Foreskin keratinocyte (primary cell): ENCODE data around the genes MAMDC2, TRPM3 and C9orf85.

DNA sequence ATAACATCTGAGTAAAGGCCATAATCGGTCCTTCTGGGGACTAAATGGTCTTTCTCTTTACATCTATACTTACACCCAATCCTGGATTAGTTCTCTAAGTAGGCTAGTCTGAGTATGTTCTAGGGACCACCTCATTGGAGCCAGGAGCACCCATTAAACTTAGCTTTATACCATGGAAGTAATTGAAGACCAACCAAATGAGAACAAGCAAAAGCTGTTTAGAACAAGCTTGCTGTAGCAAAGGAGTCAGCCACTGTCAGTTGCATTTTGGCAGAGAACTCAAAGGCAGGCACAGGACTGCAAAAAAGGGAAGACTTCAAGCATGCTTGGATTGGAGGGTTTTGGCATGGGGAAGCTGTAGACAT, 14.9 kb upstream of the CFAP95 start:
- RAMPAGE, total RNA: no peak

GRCh38 chr9:70043312-70044288, at the start of gene MAMDC2:
Gene MAMDC2, plus strand, starts transcription at chr9:70043848.
- RAMPAGE, total RNA: no peak

DNA sequence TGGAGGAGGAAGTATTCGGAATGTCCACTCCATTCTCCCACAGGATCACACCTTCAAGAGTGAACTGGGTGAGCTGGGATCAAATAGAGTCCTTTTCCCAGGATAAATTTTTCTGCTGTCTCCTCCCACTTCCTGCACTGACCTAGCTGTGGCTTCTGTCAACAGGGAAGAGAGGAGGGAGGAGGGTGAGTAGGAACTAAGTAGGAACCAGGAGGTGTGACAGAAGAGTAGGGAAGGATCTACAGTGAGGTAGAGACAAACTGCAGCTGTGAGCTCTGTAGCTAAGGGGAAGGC, 69.4 kb downstream of the MAMDC2 start:
- RAMPAGE, total RNA: no peak

DNA sequence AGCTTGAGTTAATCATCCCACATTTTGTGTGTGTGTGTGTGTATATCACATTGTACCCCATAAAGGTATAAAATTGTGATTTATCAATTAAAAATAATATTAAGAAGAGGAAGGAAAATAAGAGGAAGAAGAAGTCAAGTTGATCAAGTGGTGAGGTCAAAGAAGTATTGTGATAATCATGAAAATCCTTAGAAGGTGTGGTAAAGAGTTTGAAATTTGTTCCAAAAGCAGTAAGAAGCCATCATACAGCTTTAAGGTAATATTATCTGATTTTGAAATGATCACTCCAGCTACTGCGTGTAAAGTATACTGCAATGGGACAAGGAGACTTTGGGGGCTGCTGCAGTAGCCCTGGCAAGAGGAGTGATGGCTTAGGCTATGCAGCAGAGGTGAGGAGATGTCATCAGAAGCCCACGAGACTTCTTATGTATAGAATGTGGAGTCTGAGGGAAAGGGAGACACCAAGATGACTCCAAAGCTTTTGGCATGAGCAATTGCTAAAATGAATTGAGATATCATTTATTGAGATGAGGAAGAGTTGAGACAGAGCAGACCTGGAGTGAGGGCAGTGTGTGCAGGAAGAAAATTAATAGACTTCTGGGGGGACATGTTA, 37.0 kb upstream of the SMC5 start:
- RAMPAGE, total RNA: no peak

- RAMPAGE, total RNA: no peak
Measured at GRCh38 chr9:70410814-70411481, 3.5 kb downstream of the KLF9 start.

DNA sequence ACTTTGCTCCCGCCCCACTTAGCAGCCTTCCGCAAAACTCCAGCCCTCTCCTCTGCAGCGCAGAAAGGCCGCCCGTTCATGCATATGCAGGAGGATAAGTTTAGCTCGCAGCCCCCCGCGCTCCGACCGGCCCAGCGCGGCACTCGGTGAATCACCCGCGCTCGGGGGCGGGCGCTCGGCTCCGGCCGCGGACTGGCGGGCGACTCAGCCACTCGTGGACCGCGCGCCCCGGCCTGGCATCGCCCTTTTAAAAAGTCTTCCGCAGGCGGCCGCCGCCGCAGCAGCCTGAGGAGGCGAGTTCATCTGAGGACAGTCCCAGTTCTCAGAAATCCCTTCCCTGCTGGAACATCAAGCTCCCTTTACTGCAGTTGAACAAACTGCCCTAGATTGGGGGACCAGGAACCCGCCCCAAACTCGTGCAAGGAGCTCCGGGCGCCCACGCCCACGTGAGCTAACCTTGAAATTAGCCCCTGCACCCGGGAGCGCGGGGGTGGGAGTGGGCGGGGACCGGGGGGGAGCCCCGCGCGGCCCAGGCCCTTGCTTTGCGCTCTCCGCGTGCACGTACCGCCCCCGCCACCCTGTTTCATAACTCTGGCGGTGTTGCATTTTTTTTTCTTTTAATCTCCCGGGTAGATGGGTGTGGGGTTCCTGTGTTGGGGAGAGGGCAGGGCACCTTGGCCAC, 4.6 kb upstream of the KLF9 start:
- RAMPAGE, total RNA: no peak

GRCh38 chr9:70456665-70457212, 42.3 kb upstream of the KLF9 start:
- RAMPAGE, total RNA: no peak

DNA sequence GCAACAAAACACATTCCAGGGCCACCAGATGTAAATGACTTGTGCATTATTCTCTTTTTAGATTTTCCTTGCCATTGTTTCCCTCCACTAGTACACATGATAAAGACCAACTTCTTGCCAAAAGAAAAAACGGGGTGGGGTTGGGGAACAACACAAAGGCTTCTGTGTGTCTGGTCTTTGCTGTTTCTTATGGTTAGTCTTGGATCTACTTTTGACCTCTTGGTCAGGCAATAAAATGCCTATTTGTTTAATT, 56.6 kb upstream of the KLF9 start:
- RAMPAGE, total RNA: no peak

- RAMPAGE, total RNA: no peak
Measured at GRCh38 chr9:70492866-70493490, 78.5 kb upstream of the KLF9 start.

- RAMPAGE, total RNA: no peak
Measured at GRCh38 chr9:70567368-70568013, 153.0 kb upstream of the KLF9 start.

DNA sequence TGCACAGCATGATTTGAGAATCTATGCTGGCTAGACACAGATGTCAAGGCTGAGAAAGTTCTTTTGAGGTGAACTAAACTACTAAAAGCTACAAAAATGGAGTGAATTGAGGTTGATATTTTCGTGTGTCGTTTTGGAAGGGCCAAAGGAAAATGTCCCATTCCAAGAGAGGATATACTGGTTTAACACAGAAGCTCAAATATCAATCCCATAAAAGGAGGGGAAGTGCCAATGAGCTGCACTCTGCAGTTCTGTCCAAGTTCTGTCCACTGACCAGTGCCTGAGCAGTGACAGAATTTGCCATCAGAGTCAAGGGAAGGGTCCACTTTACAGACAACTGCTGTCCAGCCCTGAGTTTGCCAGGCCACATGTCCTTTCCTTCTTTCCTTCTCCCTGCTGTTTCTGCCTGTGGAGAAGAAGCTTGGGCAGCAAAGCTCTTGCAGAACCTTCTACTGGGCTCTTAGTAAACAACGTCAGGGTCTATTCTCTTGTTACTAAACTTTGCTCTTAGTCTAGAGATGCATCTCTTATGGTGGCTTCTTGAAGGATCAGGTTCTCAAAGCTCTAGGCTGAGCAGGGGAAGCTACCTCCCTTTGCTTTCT, 198.9 kb upstream of the KLF9 start:
- RAMPAGE, total RNA: no peak

DNA sequence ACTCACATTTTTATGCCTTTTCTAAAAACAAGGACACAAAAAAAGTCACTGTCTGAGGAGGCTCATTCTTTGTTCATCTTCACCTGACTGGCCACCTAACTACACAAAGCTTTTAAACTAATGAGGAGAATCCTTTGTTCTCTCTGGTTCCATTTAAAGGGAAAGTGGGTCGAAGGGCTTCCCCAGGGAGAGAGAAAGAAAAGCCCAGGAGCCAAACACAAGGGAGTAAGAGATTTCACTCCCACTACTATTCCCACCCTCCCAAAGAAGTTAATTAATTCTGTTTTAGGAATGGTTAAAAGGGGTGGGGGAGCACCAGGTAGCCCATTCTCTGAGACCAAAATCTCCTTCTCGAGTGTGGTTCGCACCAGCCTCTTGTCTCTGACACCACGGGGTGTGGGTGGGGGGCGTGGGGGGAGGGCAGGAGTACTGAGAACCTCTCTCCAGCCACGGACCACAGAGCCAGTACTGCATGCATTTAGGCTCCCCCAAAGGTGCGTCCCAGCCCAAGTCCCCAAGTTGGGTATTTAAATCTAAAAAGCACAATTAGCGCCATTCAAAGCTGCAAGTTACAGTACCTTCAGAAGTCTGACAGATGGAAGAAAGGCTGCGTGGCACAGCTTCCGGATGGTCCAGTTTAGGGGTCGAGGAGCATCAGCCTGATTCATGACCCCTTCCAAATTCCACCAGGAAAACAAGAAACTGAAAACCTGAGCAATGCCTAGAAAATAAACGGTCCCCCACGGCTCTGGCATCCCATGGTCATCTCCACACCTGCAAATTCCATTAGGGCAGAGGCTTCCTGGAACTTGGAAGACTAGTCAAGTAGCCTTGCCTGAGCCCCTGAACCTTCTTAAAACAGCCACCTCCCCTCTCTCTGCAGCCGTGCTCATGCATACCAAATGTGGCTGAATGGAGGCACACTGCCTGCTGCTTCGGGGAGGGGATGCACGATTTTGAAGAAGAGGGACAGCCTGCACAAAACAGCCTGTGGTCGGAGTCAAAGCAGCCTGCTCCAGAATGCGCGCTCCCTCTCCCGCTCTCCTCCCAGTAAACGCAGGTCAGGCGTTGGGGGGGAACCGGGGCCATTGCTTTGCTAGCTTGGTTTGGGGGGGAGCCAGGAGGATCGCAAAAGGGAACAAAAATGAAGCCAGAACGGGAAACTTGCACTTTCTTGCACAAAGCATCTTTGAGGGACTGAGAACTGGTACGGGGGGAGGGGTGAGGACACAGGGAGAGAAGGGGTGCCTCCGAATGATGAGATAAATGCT, at the start of gene TRPM3:
TSS of gene TRPM3 (minus strand) at position 1,022 of the 1,271 bp plus-strand sequence.
- RAMPAGE, total RNA: no peak

DNA sequence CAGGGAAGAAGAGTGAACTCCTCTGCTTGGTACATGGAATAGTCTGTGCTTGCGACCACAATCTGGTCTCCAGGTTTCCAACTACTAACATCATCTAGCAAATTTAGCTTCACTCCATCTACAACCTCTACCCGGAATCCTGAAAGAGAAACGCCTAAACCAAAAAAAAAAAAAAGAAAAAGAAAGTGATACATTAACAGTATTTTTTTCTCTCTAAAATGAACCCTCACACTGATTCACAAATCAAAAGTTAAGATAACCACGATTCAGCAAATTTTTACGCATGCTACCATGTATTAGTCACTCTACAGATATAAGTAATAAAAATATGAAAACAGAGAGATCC, 33.5 kb downstream of the CEMIP2 start:
- RAMPAGE, total RNA: no peak

DNA sequence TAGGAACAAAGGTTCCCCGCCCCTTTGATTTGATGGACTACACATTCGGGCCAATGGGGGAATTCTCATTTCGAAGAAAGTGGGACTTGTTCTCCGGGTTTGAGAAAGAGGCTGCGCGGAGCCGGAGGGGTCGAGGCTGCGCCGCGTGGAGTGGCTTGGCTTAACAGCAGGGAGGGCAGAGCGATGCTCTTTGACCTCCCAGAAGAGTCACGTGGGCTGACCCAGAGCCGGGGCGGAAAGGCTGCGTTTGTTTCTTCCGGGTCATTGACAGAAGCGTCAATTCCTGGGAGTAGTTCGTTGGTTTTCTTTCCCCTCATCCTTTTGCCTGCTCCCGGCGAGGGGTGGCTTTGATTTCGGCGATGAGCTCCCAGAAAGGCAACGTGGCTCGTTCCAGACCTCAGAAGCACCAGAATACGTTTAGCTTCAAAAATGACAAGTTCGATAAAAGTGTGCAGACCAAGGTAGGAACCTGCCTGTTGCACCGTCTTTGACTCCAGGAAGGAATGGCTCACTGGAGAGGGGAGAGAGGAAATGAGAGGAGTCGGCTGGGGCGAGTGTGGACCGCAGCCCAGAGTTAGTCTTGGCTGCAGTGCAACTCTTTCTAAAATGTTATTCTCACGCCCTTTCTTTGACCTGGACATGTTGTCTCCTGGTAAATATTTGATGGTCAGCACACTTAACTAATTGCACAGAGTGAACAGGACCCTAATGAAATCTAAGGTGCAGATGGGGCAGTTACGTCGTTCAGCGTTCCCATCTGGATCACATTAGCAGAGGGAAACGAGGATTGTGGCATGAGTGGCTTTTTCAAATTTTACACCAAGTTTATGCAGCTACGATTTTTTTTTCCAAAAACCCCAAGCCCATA, at the start of gene C9orf85:
TSS of gene C9orf85 (plus strand) at position 264 of the 868 bp plus-strand sequence.
- RAMPAGE, total RNA: no peak

GRCh38 chr9:71963997-71965206, 53.0 kb downstream of the C9orf85 start:
- RAMPAGE, total RNA: no peak

DNA sequence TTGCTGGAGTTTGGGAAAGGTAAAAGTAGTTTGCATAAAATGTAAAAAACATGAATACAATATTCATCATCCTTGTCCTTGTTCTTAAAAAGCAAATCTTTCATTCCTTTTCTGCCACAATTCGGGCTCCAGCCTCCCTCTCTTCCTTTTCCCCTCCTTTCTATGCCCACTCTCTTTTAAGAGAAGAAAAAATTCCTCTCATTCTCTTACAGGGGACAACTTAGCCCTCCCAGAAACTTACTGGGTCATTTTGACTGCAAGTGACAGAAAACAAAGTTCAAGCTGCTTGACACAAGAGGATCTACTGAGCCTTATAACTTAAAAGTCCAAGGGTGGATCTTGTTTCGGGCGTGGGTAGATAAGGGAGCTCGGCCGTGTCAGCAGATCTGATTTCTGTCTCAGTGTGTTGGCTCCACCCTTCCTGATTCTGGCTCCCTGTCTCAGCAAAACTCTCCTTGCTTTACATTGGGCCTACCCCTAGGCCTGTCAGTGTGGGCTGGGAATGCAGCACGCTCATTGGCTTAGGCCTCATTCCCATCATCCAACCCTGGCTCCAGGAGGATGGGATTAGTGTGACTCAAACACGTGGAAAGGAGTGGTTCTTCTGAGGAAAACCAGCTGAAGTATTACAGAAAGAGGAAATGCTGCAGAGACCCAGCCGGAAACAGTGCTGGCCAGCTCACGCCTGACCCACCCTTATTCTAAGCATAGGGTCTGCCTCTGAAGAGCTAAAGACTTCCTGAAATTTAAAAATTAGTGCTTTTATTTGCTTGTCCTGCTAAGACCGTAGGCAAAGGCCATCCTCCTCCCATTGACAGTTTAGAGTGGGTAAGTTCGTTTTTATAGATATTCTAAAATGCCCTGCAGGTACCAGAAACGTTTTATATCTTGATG, 60.0 kb downstream of the ZFAND5 start:
- RAMPAGE, total RNA: no peak

DNA sequence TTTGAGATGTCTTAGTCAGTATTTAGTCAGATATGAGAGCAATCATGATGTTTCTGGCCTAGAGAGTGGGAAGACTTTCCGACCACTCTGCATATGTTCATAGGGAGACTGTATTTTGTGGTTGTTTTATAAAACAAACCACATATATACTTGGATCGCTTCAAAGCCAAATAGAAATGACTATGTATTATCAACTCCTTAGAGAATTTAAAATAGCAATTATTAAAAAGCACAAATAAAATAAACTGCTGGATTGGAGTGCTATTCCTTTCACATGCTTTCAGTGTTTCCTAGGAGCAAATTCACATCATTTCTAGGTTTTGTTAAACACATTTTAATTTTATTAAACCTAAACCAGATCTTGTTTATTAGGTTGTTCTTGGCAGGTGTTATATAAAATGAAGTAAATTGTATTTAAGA, 15.6 kb downstream of the ZFAND5 start:
- RAMPAGE, total RNA: no peak

DNA sequence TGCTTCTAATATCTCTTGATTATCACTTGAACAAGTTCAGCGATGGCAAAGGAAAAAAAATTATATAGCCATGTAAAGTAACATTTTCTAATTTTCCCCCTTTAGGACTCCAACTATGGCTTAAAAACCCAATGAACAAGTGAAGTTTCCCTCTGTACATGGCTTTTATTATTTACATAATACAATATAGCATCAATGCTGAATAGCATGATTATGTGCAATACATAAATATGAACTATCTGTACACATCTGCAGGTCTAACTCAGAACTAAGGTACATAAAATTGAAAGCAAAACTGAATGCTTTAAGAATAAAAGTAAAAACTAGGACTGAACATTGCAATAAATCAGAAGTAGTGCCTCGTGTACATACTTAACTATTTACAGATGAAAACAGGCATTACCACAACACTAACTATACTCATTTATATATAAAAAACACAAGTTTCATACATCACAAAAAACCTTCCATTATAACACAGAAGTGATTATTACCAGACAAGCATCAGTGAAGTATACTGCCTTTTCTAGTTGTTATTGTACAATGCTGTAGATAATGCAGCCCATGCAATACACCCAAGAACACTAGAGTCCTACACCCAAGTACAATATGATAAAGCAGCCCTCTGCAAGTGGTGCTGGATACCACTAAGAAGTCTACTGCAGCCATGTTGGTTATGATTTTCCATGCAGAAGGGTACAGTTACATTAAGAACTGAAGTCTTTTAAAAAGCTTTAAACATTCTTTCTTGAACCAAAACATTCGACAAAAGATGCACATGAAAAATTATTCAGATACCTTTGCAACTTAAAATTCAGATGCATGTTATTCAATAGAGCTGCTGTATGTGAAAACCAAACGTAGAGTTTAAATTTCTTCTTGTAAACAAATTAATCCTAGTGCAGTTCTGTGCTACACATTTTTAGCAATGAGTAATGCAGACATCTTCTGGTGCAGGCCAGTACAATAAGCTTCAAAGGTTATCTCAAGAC, 10.4 kb downstream of the ZFAND5 start:
- RAMPAGE, total RNA: no peak

DNA sequence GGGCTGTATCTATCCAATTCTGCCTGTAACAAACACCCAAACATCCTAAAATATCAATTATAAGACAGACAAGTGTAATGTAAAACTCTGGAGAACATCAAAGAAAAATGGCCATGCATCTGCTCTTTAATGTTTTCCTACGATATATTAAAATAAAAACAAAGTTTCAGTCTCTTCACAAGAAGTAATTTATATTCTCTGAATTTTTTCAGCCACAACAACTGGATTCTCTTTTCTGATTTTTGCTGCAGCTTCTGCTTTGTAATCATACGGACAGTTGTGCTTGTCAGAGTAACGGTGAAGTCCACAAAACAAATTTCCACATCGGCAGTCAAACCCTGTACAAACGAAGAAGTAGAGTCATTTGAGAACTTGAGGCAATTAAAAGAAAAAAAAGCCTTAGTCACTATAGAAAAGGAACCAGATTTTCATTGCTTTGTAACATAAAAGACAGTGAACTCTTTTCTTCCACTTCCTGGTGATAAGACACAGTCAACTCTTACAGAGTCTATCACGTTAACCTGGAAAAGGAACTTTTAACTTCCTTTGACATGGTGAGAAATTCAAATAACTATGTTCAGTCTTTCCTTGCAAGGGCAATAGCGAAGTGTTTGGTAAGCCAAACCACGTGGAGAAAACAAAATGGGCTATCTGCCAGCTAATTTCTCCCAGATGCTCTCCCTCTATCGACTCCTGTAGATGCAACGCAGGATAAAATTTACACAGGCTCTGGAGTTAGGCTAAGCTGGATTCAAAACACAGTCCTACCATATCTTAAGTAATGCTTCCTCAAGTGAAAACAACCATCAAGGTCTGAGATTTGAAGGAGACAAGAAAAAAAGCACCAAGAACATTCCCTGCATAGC, 9.0 kb downstream of the ZFAND5 start:
- RAMPAGE, total RNA: no peak

DNA sequence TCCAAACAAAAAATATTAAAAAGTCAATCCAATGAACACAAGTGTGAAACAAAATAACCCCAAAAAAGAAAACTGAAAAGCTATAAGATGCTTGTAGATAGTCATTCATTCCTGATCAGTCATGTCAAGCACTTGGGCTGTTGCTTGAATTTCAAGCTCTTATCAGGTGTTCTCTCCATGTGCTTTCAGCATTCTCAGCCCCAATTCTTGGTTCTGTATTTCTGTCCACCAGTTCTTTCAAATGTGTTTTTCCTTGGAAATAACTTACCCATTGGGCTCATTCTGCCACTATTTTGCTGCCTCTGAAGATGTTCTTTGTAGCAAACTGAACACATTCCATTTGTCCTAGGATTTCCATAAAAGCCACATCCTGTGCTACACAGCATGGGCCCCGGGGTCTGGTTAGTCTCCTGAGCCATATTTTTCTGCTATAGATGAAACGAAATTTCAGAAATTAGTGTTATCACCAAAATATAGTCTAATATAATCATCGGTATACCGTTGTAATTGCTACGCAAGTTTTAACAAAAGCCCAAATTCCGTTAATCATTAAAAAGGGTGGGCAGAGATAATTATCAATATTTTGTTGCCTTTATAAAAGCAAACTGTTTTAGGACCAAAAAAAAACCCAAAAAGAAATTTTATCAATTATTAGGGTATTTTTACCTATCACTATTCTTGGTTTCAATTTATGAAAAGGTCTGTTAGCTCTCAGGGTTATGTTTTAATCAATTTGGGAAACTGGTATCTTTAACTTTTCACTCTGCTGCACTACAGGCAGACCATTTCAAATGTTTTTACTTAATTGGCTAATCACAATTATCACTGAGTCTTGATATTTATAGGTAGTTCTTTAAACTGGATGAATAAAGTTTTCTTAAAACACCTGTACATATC, 4.4 kb downstream of the ZFAND5 start:
- RAMPAGE, total RNA: no peak